BJ (cell line): ENCODE measurements around the gene VEGFB.

DNA sequence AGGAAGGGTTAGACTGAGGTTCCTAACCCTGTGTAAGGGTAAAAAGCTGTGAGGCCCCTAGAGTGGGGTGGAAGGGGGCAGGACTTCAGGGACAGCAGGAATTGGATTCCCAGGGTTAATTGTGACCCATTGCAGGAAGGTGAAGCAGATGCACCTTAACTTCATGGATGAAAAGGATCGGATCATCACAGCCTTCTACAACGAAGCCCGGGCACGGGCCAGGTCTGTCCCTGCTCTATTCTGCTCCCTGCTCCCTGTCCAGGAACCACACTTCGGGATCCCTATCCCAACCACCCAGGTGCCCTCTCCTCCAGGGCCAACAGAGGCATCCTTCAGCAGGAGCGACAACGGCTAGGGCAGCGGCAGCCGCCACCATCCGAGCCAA is 633 bp upstream of the VEGFB start:
- CAGE, long polyA plus RNA: no peak
- RRBS: no CpG with 5 or more reads among the region's 10 CpGs

DNA sequence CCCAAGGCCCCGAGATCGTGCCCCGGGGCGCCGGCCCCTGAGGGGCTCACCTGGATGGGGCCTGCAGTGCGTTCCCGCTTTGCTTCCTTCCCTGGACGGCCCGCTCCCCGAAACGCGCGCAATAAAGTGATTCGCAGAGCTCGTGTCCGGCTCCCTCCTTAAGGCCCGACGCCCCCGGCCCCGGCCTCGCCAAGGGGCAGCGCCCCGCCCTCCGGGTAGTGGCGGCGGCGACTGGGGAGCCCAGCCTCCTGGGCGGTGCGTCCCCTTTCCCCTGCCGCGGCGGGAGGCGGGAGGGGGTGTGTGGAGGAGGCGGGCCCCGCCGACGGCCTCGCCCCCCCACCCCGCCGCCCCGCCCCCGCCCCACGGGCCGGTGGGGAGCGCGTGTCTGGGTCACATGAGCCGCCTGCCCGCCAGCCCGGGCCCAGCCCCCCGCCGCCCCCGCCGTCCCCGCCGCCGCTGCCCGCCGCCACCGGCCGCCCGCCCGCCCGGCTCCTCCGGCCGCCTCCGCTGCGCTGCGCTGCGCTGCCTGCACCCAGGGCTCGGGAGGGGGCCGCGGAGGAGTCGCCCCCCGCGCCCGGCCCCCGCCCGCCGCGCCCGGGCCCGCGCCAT is at the start of gene VEGFB:
Gene VEGFB (plus strand): TSS at position 441 of the 609 bp plus-strand sequence.
- CAGE, long polyA plus RNA: start-site peak on the plus strand centred at position 514 of the sequence, 335 bp wide, 15 and 12 reads in 2 replicates
- RRBS: under 1% methylated on average over 31 of the region's 83 CpGs

DNA sequence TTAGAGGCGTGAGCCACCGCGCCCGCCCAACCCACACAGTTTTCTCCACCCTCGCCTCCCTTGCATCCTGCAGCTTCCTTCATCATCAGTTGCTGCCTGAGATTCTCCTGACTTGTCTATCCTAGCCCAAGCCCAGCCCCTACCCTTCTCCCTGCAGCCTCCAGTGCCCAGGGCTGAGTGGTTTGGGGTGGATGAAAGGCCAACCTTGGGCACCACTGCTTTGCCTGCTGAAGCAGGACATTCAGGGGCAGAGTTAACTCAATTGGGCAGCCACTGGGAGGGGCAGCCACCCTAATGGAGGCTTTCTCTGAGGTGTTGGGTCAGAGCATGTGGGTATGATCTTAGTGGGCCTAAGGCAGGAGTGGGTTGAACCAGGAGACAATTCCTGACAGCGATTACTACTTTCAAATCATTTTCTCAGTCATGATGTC is 1.2 kb upstream of the ENSG00000286264 start:
- CAGE, long polyA plus RNA: no peak
- RRBS: no CpG with 5 or more reads among the region's 6 CpGs

DNA sequence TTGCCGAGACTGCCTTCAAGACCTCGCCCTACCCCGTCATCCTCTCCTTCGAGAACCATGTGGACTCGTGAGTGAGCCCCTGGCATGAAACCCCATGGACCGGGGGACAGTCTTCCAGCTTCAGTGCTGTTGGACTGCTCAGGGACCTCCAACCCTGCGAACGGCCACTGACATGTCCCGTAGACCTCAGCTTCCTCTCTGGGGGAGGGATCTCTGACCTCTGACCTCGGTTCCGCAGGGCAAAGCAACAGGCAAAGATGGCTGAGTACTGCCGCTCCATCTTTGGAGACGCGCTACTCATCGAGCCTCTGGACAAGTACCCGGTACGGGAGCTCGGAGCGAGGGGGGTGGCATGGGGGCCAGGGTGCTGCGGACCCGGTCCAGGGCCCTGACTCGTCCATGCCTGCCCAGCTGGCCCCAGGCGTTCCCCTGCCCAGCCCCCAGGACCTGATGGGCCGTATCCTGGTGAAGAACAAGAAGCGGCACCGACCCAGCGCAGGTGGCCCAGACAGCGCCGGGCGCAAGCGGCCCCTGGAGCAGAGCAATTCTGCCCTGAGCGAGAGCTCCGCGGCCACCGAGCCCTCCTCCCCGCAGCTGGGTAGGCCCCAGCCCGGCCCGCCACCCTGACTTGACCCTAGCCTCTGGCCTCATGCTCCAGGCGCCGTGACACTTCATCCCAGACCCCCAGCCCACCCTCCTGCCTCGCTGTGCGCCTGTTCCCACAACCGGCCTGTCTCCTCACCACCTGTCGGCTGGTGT is 7.5 kb downstream of the PLCB3 start:
- CAGE, long polyA plus RNA: no peak
- RRBS: 94% methylated on average over 11 of the region's 44 CpGs

DNA sequence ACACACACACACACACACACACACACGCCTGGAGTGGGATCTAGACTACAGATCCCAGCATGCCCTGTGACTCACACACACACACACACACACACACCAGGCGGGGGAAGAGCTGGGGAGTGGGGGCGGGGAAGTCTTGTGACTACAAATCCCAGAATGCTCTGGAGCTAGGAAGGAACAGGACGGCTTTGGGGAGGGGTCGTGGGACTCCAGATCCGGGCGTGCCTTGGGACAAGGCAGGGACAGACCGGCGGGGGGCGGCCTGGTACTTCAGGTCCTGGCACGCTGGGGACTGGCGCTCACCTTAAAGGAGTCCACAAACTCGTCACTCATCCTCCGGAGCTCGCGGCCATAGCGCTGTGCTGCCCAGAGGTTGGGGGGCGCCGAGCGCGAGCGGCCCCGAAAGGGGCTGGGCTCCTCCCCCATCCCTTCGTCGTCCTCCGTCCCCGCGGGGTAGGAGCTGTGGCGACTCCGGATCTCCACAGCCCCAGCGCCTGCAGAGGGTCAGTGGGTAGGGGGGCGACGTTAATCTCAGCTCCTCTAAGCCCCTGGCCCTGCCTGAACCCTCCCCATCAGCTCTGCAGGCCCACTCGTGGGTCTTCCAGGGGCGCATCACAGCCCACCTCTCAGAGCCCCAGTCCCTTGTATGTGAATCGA is 13.0 kb downstream of the BAD start:
- CAGE, long polyA plus RNA: no peak
- RRBS: 3% methylated on average over 5 of the region's 36 CpGs

DNA sequence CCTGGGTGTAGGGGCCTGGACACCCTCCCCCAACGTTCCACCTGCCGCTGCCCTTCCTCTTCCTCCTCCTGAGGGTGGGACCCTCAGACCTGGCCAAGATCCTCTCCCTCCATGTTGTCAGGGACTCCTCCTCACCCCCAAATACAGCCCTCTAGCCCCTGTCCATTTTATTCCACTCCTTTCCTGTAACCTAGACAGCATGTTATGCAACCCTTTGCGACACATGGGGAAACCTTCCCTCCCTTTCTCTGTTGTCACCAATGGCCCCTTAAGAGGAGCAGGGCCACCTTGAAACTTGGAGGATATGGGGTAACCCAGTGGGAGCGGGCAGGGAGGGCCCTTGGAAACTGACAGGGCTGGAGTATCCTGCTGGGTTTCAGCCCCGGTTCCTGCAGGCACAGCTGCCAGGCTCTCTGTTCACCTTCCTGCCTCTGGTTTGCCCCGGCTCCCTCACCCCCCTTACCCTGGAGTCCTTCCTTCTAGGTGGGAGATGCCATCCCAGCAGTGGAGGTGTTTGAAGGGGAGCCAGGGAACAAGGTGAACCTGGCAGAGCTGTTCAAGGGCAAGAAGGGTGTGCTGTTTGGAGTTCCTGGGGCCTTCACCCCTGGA is 1.4 kb downstream of the PRDX5 start:
- CAGE, long polyA plus RNA: no peak
- RRBS: 92% methylated on average over 2 of the region's 6 CpGs

- CAGE, long polyA plus RNA: no peak
- RRBS: no CpG with 5 or more reads among the region's 40 CpGs
Observed at GRCh38 chr11:64342446-64343099, 2.6 kb downstream of the CCDC88B start.

GRCh38 chr11:64344596-64345084 is 4.6 kb downstream of the CCDC88B start:
- CAGE, long polyA plus RNA: no peak
- RRBS: 96% methylated on average over 4 of the region's 24 CpGs

- CAGE, long polyA plus RNA: no peak
- RRBS: 12% methylated on average over 6 of the region's 25 CpGs
Observed at GRCh38 chr11:64355015-64356067, 3.6 kb upstream of the RPS6KA4 start.

DNA sequence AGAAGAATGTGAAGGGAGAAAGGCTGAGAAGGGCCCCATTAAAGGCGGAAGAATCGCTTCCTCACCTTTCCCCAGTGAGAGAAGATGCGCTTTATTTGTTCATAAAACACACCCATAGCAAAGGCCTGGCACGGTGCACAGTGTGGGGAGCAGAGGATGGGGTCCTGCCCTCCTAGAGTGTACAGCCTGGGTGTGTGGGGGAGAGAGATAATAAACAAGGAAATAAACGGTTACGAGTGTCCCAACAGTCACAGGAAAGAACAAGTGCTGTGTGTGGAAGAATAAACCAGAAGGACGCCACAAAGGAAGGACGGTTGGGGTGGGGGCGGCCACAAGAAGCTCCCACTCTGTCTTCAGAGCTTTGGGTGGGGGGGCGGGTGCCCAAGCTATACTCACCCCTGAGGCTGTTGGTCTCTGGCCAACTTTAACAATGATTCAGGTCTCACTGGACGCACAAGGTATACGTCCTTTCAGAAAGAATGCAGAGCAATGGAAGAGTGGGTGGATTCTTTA is 56.1 kb upstream of the SLC22A11 start:
- CAGE, long polyA plus RNA: no peak
- RRBS: no CpG with 5 or more reads among the region's 12 CpGs

GRCh38 chr11:64566230-64567112 is 10.7 kb downstream of the SLC22A11 start:
- CAGE, long polyA plus RNA: no peak
- RRBS: no CpG with 5 or more reads among the region's 17 CpGs

DNA sequence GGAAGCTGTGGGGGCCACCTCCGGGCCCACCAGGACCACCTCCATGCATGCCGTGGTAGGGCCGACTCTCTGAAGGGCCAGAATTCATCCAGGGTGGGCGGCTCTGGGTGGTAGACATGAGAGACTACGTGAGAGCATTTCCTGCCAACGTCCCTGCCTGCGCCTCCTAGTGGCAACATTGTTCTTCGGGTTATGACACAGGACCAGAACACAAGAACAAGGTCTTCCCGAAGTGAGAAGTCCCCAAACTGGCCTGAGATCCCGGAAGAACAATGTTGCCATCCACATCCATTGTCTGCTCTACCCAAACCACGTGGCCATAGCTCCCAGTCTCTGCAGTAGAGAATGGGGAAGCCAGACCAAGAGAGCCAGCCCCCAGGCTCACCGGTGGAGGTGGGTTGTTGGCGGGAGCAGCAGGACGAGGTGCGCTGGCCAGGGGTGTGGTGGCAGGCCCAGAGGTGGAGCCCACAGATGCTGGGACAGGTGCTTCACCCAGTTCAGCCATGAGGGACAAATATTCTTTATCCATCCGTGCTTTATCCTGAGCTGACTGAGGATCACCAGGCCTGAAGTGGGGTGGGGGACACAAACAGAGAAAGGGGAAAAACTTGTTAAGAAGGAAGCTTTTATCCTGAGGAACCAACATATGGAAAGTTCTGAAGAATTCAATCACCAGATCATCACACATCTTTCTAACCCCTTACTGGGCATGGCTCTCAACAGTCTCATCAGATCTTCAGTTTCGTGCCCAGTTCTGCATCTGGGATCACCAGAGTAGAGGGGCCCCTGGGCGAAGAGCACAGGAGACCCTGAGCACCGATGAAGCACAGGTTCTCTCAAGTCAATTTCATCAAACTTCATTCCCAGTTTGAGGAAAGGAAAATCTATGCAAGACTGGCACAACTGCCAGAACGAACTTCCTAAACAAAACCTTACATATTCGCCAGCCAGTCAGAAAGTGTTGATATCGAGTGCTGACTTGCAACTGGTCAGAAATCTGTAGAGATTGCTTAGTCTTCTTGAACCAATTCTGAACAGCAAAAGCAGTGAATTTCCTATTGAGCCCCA is 8.3 kb upstream of the PYGM start:
- CAGE, long polyA plus RNA: no peak
- RRBS: 60% methylated on average over 1 of the region's 22 CpGs

- CAGE, long polyA plus RNA: no peak
- RRBS: no CpG with 5 or more reads among the region's 8 CpGs
Observed at GRCh38 chr11:64848674-64849213, 4.3 kb upstream of the CDC42BPG start.

DNA sequence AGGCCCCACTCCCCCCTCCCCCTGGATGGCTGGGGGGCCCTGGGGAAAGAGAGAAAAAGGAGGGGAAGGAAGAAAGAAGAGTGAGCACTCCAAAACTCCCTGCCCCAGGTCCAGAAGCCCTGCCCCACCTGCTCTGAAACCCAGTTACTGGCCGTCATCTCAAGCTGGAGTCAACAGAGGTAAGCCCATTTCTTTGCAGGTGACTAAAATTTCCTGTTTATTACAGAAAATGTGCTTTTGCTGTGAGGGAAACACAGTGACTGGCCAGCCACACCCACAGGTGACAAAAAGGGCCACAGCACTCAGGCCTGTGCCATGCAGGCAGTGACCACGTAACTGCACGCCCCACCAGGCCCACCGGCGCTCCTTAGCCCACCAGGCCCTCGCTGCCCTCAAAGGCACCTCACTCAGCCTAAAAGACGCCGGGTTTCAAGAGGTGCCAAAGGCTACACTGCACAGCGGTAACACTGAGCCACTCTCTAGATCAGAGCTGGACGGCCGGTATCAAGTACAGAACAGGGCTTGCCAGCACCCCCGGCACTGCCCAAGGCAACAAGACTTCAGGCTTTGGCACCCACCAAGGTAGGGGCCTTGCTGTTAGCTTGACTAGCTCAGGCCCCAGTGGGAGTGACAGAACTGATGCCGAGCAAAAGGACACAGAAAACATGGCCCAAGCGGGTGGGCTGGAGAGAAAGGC is 13.4 kb downstream of the EHD1 start:
- CAGE, long polyA plus RNA: no peak
- RRBS: 80% methylated on average over 7 of the region's 14 CpGs

GRCh38 chr11:64867646-64868520 is 10.5 kb downstream of the EHD1 start:
- CAGE, long polyA plus RNA: no peak
- RRBS: 93% methylated on average over 5 of the region's 33 CpGs

DNA sequence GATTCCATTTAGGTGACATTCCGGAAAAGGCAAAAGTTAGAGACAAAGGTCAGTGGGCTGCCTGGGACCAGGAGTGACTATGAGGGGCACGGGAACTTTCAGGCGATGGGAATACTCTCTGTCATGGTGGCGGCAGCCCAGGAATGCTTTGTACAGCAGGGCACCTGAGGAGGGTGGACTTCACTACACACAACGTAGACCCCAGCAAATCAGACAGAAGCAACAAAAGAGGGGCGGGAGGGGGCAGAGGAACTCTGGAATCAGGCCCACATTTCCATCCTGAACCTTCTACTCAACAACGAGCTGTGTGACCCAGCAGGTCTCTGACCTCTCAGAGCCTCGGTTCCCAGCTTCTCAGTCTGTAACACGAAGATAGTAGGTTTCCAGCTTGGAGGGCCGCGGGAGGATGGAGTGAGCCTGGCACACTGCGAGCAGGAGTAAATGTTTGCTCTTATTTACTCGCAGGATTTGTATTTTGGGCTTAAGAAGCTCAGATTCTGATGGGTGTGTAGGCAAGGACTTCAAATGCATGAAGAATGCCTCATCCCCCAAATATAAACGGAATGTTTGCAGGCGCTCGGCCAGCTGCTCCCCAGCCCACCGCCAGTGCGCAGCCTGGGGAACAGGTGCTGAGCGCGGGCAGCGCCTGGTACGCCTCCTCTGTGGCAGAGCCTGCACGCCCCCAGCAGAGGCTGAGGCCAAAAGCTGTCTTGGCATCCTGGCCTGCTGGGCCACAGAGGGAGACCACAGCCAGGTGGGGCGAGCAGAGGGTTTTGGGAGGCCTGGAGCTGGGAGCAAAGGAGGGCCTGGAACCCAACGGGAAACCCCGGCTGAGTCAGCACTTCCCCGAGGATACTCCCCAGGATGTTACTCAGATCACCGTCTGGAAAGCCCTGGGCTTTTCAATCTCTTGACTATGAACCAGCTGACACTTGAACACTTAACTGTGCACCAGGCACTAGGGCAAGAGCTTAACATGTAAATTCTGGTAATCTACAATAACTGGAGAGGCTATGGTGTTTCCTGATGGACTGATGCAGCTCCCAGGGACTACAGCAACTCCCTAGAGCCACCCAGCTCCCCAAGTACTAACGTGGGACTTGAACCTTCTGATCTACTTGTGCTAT is 9.5 kb downstream of the EHD1 start:
- CAGE, long polyA plus RNA: no peak
- RRBS: no CpG with 5 or more reads among the region's 29 CpGs

- CAGE, long polyA plus RNA: no peak
- RRBS: no CpG with 5 or more reads among the region's 4 CpGs
Observed at GRCh38 chr11:64875725-64875893, 2.8 kb downstream of the EHD1 start.

DNA sequence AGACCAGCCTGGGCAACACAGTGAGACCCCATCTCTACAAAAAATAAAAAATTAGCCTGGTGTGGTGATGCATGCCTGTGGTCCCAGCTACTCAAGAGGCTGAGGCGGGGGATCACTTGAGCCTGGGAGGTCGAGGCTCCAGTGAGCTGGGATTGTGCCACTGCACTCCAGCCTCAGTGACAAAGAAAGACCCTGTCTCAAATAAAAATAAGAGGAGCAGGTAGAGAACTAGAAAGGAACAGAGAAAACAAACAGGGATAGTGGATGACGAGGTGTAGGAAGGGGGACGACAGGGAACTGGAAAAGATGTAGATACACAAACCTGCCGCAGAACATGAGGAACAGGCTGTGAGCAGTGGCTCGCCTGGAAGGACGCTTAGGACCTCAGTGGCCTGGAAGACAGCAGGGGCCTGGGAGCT is 13.7 kb upstream of the EHD1 start:
- CAGE, long polyA plus RNA: no peak
- RRBS: no CpG with 5 or more reads among the region's 7 CpGs

- CAGE, long polyA plus RNA: no peak
- RRBS: no CpG with 5 or more reads among the region's 14 CpGs
Observed at GRCh38 chr11:64897519-64898024, 19.2 kb upstream of the EHD1 start.

- CAGE, long polyA plus RNA: no peak
- RRBS: no CpG with 5 or more reads among the region's 16 CpGs
Observed at GRCh38 chr11:64914262-64914774, 2.7 kb downstream of the ATG2A start.